Measurements from ENCODE around the genes SPTSSA and BAZ1A.

- PRO-cap: no peak
- RAMPAGE, long total RNA, 4 experiments: no peak in any of the 4 experiments
These were observed 360 bp upstream of the EGLN3 start for GRCh38 chr14:33951320-33951547.

GRCh38 chr14:34020077-34020495, 69.2 kb upstream of the EGLN3 start:
- PRO-cap: no peak
- RAMPAGE, long total RNA, 4 experiments: no peak in any of the 4 experiments

DNA sequence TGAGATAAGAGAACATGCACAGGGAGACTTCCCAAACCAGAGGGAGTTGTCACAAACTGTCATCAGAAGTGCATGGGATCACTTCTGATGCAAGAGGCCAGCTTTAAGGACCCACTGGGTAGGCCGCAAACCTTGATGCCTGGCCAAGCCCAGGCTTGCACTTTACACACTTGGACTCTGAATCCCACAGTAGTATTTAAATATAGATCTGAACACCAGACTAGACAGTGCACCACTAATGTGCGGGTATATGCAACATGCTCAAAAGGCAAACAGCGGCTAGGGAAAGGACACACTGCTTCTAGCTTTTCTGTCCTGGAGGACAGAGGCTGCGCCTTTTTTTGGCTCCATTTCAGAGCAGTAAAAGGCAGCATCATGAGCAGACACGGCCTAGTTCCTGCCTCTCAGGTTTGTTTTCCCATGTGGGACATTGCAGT, 84.3 kb upstream of the EGLN3 start:
- PRO-cap: no peak
- RAMPAGE, long total RNA, 4 experiments: no peak in any of the 4 experiments

- PRO-cap: no peak
- RAMPAGE, long total RNA, 4 experiments: no peak in any of the 4 experiments
These were observed 240.7 kb upstream of the EGLN3 start for GRCh38 chr14:34191561-34192034.

DNA sequence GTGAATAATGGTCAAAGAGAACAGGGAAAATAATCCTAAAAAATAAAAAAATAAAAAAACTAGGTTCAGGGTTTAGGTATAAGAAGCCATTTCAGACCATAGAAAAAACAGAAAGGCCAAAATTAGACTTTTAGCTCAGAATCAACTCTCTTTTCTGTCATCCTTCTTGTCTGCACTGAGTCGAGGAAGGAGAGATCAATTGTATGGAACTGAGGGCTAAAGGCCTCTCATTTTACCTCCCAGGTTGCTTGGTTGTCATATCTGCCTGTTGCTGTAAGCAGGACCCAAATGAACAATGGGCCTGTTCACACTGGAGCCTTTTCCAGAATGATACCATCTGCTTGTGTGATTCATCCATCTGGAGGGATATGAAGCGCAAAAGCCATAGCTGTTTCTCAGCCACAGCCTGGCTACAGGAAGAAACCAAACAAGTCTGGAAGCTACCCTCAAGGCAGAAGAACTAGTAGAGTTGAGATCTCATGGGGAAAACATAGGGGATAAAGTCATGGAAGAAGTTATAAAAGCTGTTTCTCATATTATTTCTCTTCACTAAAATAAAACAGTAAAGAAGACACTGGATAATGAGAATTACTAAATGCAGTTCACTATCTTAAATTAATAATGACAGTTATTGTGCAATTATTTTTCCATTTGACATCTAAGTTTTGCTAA, 106.5 kb downstream of the SPTSSA start:
- PRO-cap: unidirectional peak, minus-strand start at position 294 of the sequence; unidirectional peak, minus-strand start at position 332 of the sequence; bidirectional peak, plus-strand start at position 398 of the sequence, minus-strand start at position 332 of the sequence
- RAMPAGE, long total RNA, 4 experiments: no peak in any of the 4 experiments

DNA sequence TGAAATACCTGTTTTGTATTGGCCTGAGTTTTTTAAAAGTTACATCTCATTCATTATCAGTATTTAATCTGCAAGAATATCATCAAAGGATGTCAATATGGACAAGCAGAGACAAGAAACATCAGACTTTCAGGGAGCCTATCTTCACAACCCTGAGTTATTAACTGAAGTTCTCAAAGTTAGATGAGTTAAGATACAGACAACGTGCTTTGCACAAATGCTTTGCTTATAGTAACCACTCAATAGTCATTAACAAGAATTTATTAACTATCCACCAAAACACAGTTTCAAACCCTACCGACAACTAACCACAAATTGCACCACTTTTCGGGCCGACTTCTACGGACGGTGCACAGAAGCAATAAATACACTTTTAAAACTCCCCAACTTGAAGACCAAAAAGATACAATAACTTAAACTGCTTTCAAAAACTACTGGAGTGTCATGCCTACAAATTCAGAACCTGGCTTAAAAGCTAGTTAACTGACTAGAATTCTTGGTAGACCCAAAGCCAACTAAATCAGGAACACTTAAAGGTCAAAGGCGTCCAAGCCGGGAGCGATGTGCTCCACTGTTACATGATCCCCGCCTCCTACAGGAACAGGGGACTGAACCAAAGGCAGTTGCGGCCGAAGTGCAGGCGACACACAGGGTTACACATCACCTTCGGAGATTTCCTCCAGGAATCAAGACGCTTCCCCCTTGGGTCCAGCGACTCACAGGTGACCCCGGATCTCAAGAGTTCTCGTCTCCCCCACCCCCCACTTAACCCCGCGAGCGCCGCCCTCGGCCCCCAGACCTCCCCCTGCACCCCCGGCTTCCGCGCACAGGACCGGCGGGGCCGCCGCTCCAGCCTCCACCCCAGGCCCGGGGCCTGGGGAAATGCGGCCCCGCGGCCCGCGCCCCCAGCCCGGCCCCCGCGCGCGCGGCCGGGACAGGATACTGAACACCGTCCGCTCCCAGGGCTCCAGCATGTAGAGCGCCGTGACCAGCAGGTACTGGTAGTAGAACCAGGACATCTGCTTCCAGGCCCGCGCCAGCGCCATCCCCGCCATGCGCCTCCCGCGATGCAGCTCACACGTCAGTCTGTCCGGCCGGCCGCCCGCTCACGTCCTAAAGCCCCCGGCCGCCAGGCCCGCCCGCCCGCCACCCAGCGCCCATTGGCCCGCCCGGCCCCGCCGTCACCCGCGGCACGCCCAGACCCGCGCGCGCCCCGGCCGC, at the start of gene SPTSSA:
TSS of gene SPTSSA (minus strand) at position 1,088 of the 1,221 bp plus-strand sequence.
- PRO-cap: bidirectional peak, plus-strand start at position 186 of the sequence, minus-strand start at position 166 of the sequence; bidirectional peak, plus-strand start at position 622 of the sequence, minus-strand start at position 657 of the sequence; unidirectional peak, minus-strand start at position 883 of the sequence; bidirectional peak, plus-strand start outside the sequence, minus-strand start at position 1,088 of the sequence
- RAMPAGE, long total RNA, 4 experiments: start-site peak on the minus strand in 2 of 4 experiments, centred at positions 1,080 to 1,086 of the sequence, 39 to 193 reads per replicate

DNA sequence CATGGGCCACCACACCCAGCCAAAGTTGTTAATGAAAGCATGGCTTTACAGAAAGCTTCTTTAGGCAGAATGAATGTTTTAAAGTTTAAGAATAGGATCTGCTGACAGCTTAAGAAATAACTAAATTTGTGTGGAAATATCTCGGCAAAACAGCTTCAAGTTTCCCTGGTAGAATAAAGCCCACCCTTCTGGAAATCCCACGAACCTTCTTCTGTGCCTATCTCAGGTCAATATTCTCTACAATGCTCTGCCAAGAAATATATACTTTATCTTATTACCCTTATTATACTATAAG, 858 bp downstream of the EAPP start:
- PRO-cap: no peak
- RAMPAGE, long total RNA, 4 experiments: no peak in any of the 4 experiments

DNA sequence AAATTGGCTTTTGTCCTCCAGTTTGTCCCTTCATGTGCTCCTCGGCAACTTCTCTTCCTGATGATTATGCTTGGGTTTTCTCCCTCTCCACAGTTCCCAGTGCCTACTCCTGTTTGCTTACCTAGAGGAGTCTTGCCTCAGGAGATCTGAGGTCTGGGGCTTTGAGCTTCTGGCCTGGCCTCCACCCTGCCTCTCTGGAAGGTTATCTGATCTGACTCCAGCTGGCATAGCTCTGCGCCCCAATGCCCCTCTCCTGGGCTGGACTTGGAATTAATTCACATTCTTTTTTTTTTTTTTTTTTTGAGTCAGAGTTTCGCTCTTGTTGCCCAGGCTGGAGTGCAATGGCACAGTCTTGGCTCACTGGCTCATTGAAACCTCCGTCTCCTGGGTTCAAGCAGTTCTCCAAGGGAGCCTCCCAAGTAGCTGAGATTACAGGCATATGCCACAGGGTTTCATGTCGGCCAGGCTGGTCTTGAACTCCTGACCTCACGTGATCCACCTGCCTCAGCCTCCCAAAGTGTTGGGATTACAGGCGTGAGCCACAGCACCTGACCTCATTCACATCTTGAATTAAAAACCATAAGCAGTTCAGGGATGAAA, 33.5 kb downstream of the CFL2 start:
- PRO-cap: no peak
- RAMPAGE, long total RNA, 4 experiments: no peak in any of the 4 experiments

- PRO-cap: no peak
- RAMPAGE, long total RNA, 4 experiments: no peak in any of the 4 experiments
These were observed 54.2 kb upstream of the CFL2 start for GRCh38 chr14:34768684-34768942.

GRCh38 chr14:34857550-34858140, 17.5 kb downstream of the BAZ1A start:
- PRO-cap: no peak
- RAMPAGE, long total RNA, 4 experiments: no peak in any of the 4 experiments

DNA sequence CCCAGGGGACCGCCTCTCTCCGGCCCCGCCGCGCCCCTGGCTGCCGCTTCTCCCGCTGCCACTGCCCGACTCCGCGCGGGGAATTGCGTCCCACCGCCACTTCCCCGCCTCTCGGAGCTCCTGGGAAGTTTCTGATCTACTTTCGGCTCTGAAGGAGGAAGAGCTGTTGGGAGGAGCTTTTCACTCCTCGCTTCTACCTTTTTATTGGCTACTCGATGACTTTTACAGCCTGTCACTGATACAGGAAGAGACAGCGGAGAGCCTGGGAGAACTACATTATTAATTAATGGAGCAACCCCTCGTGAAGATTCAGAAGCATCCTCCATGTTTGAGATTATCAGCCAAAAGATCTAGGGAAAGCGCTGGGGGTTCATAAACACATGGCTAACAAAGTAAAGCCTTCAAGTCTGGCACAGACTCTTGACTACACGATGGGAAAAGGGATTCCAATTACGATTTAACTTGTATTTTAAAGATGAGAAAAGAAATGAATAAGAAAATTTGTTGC, at the start of gene BAZ1A:
TSS of gene BAZ1A (minus strand) at position 154 of the 508 bp plus-strand sequence.
- PRO-cap: bidirectional peak, plus-strand start at position 276 of the sequence, minus-strand start at position 133 of the sequence
- RAMPAGE, long total RNA, 4 experiments: start-site peak on the minus strand in 3 of 4 experiments, centred at positions 99 to 118 of the sequence, 79 to 516 reads per replicate

DNA sequence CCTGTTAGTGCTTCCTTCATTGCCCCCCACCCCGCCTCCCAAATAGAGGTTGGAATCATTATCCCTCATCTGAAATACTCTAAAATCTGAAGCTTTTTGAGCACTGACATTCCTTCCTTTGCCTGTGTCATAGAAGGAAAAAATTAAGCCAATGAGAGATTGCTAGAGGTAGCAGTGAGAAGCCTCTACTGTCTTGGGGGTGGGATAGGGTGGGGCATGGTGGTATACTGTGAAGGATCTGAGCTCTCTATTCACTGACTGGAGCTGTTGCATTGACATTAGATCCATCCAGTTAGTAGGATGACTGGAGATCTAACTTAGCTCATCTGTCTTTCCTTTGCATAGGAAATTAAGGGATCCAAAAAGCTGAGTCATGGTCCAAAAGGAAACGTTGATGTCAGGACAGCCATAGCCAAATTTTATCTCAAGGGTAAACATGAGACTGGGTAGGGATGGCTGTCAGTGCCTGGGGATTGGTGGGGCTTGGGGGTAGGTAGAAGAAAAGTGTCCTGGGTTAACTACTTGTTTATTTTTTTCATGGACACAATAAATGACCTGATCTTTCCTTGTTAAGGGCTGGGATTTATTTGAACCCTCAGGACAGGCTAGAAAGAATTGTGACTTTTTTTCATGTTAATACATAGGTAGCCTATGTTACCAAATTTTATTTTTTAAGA, 4.5 kb downstream of the FAM177A1 start:
- PRO-cap: unidirectional peak, minus-strand start at position 314 of the sequence
- RAMPAGE, long total RNA, 4 experiments: no peak in any of the 4 experiments

DNA sequence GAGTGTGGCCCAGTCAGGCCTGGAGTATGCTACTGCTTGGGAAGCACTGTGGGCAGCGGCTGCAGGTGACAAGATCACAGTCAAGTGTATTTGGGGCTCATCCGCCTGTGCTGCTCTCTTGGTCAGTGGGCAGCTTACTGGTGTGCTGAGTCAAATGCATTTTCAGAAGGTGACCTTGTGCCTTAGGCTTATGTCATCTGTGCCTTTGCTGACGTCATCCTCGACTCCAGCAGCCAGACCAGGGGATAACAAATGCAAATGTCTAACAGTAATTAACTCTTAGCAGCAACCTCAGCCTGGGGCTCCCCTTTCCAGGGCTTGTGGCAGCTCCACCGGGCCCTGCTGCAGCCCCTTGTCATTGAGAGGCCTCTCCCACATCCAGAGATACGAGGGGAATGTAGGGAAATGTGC, 39.5 kb downstream of the PSMA6 start:
- PRO-cap: no peak
- RAMPAGE, long total RNA, 4 experiments: no peak in any of the 4 experiments

GRCh38 chr14:35365500-35366081, 39.0 kb downstream of the NFKBIA start:
- PRO-cap: bidirectional peak, plus-strand start at chr14:35365748, minus-strand start at chr14:35365625
- RAMPAGE, long total RNA, 4 experiments: no peak in any of the 4 experiments

GRCh38 chr14:35398084-35398801, 6.3 kb downstream of the NFKBIA start:
- PRO-cap: bidirectional peak, plus-strand start at chr14:35398280, minus-strand start at chr14:35398002
- RAMPAGE, long total RNA, 4 experiments: no peak in any of the 4 experiments

GRCh38 chr14:35806447-35807015, 2.6 kb downstream of the RALGAPA1 start:
- PRO-cap: no peak
- RAMPAGE, long total RNA, 4 experiments: no peak in any of the 4 experiments

DNA sequence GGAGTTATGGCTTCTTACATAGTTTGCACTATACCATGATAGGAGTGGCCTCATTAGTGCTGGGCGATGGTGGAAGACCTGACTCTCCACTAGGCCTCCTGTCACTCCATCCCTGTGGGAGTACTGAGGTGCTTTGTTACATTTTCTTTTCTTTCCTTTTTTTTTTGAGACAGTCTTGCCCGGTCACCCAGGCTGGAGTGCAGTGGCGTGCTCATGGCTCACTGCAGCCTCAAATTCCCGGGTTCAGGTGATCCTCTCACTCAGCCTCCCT, 83.7 kb downstream of the BRMS1L start:
- PRO-cap: no peak
- RAMPAGE, long total RNA, 4 experiments: no peak in any of the 4 experiments

DNA sequence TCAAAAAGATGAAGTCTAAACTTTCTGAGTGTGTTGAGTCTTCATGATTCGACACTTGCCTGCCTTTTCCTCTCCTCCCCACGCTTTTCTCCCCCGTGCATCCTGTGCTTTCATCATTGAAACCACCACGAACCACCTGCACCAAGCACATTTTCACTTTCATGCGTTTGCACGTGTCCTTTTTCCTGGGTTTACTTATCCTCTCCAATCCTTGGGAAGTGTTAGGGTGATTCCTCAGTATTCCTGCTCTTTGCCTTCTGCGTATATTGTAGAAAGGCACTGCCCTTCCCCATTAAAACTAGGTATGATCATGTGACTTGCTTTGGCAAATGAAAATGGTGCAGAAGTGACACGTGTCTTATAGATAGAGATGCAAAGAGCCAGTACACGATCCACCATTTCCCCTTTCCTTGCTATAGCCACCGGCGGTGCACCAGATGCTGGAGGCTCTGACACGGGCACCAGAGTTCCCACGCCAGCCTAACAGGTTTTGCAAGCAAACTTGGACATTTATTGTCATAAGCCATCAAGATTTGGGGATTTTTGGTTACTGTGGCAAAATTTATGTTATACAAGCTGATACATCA, 106.6 kb downstream of the BRMS1L start:
- PRO-cap: no peak
- RAMPAGE, long total RNA, 4 experiments: no peak in any of the 4 experiments

GRCh38 chr14:35985687-35986369, 159.7 kb downstream of the BRMS1L start:
- PRO-cap: no peak
- RAMPAGE, long total RNA, 4 experiments: no peak in any of the 4 experiments

DNA sequence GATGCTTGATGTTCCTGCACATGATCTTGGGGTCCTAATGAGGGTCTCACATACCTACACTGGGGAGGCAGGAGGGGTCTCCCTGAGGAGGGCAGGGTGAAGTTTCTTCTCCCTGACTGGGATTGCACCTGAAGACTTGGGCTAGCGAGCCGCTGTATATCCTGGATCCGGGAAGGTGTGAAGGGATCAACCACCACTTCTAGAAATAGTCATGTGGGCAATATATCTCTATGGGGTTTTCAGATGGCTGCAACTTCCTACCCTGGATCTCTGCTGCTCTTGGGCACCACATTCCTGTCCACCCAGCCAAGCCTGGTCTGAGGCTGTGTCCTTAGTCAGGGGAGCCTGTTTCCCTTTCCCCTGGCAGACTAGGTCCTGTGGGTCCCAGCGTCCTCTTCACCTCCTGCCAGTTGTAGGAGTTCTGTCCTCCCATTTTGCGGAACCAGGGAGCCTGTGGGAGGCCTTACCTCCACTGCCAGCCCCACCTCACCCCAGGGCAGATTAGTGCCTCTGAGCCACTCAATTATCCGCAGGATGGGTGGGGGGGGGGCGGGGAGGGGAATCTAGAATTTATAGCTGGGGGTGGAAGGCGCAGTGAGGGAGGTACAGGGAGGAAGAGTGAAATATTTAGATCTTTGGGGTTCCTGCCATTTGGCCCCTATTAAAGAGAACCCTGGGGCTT, 12.8 kb downstream of the NKX2-1 start:
- PRO-cap: no peak
- RAMPAGE, long total RNA, 4 experiments: no peak in any of the 4 experiments

Data from esophagus squamous epithelium (tissue), 4 donors.